Measurements from ENCODE around the gene MORC1.

- PRO-cap, result no peak
Observed at GRCh38 chr3:107208039-107208673, 169.1 kb upstream of the CCDC54 start.

GRCh38 chr3:107240301-107241196, 136.7 kb upstream of the CCDC54 start:
- PRO-cap, result bidirectional peak, plus-strand start at chr3:107240720, minus-strand start at chr3:107240663

- PRO-cap, result bidirectional peak, plus-strand start at chr3:107432295, minus-strand start at chr3:107432344
Observed at GRCh38 chr3:107432193-107432530, 54.9 kb downstream of the CCDC54 start.

DNA sequence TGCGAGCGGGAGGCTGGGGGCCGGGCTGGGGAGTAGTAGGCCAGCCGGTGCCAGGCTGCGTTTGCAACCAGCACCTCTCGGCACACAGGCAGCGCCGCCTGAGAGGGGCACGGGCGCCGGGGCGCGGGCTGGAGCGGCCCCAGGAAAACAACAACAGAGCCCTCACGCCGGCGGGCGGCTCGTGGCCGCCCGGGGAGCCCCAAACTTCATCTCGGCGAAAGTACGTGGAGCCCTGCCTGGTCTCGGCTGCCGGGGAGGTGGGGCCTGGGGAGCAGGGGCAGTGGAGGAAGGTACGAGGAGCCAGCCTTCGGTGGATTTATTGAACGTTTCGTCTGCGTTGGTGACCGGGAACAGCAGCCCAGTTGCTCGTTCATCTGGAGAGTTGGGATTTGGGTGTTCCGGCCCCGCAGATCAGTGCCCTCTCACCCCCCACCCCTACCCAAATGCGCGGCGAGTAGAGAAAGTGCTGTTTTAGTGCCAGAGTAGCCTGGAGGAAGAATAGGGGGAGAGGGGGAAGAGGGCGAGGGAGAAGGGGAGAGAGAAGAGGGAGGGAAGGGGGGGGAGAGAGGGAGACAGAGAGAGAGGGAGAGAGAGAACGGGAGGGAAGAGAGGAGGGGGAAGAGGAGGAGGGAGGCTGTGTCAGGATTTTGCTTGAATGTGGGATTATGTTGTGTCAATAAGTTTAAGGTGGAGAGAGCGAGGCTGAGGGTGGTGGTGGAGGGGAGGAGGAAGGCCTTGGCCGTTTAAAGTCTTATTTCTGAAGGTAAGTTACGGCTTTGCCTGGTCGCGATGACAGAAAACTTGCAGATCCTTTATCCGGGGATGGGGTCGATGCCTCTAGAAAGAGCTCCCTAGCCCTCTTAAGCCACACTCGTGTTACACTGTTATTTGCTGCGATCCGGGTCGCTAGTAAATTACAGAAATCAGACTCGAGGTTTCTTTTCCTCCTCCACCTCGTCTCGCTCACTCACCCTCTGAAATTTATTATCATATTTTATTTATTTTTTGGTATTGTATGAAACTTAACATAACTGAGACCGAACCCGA, 993 bp downstream of the BBX start:
- PRO-cap, result bidirectional peak, plus-strand start at position 150 of the sequence, minus-strand start at position 63 of the sequence; bidirectional peak, plus-strand start at position 322 of the sequence, minus-strand start at position 213 of the sequence; bidirectional peak, plus-strand start at position 606 of the sequence, minus-strand start at position 465 of the sequence; bidirectional peak, plus-strand start at position 939 of the sequence, minus-strand start at position 657 of the sequence

DNA sequence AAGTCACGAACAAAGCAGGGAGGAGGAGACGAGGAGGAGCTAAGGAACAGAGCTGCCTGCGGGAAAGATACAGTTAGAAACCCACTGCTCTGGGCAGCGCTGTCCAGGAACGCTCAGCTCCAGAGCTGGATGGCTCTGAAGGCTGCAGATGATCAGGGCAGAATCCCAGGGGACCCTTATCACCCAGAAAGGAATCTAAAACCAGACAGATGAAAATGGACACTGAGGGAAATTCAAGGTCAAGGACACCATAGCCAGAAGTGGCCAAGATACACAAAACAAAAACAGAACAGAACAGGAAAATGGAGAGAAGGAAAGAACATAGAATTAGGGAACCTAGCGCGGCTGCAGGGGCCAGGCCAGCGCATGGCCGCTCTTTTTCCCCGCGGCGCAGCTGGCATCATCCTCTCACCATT, 257.7 kb downstream of the CD47 start:
- PRO-cap, result no peak

DNA sequence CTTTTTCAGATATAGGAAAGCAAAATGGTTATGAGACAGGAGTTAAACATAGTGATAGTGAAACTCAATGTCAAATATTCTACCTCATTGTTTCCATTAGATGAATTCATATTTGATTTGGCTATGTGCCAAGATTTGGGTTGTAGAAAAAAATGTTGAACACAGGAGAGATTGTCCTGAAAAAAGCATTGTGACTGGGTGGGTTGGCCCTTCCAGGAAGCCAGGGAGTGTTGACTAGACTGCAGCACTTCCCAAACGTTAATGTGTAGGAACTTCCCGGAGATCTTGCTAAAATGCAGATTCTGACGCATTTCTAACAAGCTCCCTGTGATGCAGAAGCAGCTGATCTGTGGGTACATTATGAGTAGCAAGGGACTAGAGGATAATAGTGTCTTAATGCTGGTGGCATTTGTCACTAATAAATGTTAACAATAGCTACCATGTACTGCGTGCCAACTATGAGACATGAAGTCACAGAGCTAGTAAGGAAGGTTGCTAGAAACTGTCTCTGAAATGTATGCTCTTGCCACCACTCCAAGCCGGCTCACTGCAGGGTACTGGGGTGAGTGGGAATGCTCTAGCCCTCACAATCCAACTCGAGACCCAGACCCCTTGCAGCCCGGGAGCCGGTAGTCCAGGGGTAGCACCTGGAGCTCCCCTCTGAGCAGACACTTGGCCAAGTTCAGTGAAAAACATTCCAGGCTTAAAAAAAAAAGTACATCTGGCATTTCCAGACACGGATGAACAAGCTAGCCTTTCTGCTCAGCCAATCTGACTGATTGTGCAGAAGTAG, 120.6 kb downstream of the CD47 start:
- PRO-cap, result unidirectional peak, minus-strand start at position 263 of the sequence

DNA sequence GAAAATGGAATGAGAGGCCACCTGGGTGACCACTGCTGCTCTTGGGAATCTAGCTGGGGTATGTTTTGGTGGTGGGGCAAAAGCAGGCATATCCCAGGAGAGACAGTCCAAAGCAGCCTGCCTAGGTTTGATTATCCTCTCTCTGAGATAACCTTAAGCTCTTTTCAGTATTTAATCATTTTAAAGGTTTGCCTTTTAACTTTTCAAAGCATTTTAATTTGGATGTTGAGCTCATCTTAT, 2.0 kb upstream of the CD47 start:
- PRO-cap, result no peak

DNA sequence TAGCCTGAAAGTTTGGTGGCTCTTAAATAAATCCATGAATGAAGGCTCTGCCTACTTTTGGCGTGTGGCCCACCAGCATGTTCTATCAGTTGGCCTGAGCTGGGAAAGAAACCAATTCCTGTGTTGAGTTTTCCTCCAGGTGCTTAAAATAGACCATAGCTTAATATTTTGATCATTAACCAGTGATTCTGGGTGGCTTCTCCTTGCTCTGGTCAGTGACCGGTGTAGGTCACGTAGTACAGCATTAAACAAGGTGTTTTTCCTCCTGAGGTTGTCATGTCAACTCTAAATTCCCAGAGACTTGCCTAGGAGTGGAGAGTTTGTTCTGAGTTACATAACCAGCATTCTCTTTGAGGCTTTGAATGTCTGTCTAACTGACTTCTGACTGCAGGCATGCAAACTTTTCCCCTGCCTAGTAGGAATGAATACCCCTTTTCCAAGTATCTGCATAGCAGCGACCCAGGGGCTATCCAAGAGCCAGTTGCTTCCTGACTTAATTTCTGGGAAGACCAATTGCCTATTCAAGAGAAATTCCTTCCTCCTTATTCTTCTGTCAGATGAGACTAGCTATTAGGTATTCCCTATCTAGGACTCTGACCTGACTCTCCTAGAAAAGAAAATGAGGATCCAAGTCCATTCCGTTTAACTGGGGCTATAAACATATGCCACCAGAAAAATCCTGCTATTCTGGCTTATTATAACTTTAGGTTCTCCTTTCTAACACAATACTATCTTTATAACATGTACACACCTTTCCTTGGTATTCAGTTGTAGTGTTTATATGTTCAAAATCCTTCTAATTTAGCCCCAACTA, 1.5 kb downstream of the HHLA2 start:
- PRO-cap, result no peak

GRCh38 chr3:108862684-108863256, 40.2 kb downstream of the TRAT1 start:
- PRO-cap, result no peak

DNA sequence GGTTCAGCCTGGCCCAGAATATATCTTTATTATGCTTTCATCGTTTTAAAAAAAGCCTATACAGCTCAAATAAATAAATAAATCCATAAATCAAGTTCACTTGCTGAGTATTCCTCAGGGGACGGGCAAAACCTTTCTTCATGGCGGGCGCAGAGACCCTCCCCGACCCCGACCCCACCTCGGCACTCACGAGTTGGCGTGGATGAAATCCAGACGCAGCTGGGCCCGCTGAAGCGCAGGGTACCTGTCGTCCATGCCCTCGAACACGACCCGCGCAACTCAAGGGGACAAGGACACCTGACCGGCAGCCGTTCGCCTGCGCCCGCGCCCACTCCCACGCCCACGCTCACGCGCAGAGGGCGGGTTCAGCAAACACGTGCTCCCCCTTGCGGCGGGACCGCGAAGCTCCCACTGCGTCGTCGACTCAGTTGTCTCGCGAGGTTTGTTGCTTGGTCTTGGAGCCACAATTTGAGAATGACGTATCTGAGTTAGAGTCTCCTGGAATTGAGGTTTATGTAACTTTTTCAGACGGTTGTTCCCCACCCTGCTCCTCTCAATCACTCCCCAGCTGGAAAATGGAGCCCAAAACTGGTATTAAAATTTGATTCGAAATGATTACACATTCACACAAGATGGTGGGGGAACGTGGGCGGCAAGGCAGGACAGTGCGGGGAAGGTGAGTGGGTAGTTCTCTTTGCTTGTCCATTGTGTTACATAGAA, at the start of gene MORC1:
Gene MORC1, minus strand, starts transcription at position 330 of the 720 bp plus-strand sequence.
- PRO-cap, result no peak

GRCh38 chr3:110344989-110345509, 726.6 kb upstream of the NECTIN3 start:
- PRO-cap, result no peak

GRCh38 chr3:111667796-111668494, 6.5 kb upstream of the PLCXD2 start:
- PRO-cap, result no peak

DNA sequence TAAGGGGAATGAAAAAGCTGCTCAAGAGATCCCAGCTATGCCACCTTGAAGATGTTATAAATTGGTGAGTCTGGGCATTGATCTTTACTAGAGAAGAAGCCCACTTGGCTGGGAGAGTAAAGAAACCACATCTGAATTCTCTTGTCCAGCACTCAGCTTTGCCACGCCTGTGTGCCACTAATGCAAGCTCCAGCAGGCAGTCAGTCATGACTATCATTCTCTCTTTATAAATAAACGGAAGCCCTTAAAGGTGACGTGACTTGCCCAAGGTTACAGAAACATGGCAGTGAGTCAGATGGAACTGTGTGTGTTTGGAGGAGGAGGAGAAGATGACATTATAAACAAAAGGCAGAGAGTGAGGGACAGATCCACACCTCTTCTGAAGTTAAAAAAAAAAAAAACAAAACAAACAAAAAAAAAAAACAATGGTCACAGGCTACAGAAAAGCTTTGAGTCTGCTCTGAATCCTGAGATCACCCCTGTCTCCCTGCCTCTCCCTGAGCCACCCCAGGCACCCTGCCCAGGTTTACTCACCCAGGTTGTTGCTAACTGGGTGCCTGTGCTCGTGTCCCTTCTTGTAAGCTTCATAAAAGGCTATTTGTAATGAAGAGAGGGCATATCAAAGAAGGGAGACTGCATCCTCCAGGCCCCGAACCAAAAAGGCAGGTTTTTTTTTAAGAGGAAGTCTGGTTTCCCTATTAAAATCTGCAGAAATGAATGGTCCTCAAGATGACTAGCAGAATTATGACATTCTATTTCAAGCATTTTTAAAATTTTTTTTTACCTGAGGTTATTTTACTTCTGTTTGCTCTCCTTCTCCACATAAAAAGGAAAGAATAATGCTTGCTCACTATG, 64.9 kb downstream of the PLCXD2 start:
- PRO-cap, result no peak

DNA sequence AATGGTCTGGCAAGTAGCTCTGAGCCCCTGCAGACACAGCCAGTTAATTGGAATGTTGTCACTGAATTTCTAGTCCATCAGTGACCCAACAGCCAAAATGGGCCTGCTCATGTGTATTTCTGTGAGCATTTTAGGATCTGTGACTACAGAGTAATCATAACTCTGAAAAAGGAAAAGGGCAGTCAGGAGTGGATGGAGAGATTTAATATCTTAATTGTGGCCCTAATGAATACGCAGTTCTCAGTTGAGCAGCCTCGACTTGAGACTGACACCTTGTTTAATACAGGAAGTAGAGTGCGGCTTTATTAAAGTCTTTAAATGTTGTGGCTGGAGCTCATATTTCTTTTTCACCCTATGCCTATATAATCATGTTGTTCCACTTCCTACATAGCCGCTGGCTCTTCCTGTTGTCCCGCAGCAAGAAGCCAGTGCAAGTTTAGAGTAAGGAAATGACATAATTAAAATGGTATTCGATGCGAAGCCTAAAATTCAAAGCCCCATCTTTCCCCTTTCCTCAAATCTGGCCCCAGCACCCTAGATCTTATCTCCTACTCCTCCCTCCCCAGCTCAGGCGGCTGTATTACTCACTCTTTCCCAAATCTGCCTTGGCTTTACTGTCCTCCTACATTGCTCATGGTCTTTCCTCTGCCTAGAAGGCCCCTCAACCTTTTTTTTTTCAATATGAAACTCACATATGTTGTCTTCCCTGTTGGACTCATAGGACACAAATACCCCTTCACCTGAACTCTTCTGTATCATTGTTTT, 7.6 kb upstream of the PHLDB2 start:
- PRO-cap, result no peak

GRCh38 chr3:111904695-111905383, 45.8 kb downstream of the PHLDB2 start:
- PRO-cap, result no peak

DNA sequence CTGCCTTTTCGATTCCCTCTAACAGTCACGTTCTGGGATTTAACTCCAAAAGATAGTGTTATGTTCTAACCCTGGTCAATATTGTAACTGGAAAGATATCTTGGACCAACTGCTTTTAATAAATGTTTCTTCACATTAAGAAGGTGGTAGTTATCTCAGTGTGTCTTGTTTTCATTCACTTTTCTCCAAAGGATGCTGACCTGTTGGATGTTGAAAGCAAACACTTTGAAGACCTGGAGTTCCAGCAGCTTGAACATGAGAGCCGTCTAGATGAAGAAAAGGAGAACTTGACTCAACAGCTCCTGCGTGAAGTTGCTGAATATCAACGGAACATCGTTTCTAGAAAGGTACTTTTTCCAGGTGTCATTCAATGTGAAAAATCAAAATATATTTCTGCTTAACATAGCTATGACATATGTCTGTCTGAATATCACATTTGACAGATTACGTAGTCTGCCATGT, 39.5 kb upstream of the ABHD10 start:
- PRO-cap, result no peak

DNA sequence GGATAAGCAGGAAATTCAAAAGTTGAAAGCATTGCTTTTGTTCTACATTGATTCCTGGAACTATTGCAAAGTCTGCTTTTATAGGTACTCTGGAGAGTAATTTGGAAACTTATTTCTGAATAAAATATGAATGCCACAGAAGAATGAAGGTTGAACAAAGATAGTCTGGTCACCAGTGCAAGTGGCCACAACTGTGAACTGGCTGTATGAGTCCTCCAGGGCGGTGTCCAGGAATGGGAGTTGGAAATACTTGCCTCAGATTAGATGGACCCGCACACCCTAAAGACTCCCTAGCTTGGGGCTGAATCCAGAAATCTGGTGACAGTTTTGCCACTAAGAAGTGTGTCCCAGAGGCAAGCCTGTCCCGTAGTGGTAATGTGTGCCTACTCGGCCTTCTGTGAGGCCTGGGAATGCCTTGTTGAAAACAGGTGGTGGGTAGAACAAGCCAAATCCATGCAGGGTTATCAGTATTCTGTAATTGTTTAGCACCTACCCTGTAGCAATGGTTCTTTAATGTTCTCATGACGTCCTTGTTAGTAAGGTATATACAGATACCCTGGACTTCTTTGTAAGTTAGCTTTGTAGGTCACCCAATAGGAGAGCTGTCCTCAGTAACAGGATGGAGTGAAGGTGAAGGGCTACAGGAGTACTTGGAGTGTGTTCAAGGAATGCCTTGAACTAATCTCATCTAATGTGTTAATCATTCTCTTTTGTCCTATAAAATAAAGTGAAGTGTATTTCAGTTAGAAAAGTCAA, 1.5 kb downstream of the C3orf52 start:
- PRO-cap, result no peak

- PRO-cap, result no peak
Observed at GRCh38 chr3:112109316-112109883, 23.2 kb downstream of the C3orf52 start.

DNA sequence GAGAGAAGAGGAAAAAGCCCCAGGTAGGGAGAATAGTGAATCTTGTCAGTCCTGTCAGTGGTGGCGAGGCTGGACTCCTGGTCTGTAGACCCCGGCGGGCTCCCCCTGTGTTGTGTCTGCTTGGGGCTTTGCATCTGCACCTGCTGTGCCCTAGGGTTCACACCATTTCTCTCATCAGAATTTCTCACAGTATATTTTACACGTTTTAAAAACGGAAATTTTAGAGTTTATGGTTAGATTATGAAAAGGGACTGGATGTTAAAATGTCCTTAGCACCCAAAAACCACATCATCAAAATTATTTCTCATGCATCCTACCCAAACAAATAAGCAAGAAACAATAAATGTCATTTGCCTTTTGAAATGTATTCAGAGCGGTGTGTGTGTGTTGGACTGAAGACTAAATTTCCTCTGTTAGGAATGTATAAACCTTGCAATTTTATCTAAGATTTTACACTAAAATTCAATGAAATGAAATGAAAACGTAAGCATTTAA, 16.9 kb downstream of the GCSAM start:
- PRO-cap, result no peak

DNA sequence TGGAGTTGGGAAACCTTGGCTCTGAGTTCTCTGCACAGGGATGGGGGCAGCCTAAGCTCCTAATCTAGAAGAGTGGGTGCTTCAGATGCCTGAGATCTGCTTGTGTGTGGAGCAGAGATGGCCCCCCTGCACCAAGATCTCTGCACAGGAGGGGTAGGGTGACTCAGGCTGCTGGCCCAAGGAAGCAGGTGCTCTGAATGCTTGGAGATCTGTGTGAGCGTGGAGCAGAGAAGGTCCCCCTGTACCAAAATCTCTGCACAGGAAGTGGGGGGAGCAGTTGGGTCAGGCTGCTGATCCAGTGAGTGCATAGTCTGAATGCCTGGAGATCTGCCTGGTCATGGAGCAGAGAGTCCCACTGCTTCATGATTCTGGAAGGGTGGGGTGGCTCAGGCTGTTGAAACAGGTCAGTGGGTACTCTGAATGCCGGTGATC, 15.9 kb upstream of the GCSAM start:
- PRO-cap, result no peak